Panc1 (cell line): Measurements from ENCODE around the genes UFL1, MMS22L and ASCC3.

- RRBS, 2 experiments: no CpG with 5 or more reads among the region's 22 CpGs
Observed at GRCh38 chr6:90610143-90610658, 23.3 kb upstream of the MAP3K7 start.

- RRBS, 2 experiments: no CpG with 5 or more reads among the region's 1 CpG
Observed at GRCh38 chr6:92589989-92590395, 829.4 kb downstream of the EPHA7 start.

DNA sequence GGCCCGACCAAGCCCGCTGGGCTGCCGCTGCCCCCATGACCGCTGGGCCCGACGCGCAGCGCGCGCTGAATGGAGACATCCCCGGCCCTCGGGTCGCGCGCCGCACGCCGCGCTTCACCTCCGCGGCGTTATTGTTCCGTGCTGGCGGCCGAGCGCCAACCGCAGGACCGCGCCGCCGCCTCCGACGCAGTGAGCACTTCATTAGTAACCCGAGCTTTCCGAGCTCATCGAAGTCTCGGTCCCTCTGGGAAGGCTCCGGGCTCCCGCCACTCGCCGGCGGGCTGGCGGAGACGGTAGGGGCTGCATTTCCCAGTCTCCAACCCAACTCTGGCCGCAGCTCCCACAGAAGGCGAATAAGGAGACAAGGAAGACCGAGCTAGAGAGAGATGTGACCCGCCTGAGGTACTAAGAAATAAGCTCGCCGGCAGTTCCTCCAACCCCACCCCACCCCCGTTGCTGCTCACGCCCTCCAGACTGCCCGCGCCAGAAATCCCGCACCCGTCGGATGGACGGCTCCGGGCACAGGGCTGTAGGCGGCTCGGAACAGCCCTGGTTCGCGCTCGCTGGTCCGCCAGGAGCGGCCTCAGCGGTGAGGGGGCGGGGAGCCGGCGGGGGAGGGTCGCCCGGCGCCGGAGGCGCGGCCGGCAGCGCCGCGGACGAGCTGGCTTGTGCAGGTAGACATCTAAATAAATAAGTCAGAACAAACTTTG is 686 bp downstream of the EPHA7 start:
- RRBS, 2 experiments: 2 to 5% methylated on average over 13 of the region's 81 CpGs

DNA sequence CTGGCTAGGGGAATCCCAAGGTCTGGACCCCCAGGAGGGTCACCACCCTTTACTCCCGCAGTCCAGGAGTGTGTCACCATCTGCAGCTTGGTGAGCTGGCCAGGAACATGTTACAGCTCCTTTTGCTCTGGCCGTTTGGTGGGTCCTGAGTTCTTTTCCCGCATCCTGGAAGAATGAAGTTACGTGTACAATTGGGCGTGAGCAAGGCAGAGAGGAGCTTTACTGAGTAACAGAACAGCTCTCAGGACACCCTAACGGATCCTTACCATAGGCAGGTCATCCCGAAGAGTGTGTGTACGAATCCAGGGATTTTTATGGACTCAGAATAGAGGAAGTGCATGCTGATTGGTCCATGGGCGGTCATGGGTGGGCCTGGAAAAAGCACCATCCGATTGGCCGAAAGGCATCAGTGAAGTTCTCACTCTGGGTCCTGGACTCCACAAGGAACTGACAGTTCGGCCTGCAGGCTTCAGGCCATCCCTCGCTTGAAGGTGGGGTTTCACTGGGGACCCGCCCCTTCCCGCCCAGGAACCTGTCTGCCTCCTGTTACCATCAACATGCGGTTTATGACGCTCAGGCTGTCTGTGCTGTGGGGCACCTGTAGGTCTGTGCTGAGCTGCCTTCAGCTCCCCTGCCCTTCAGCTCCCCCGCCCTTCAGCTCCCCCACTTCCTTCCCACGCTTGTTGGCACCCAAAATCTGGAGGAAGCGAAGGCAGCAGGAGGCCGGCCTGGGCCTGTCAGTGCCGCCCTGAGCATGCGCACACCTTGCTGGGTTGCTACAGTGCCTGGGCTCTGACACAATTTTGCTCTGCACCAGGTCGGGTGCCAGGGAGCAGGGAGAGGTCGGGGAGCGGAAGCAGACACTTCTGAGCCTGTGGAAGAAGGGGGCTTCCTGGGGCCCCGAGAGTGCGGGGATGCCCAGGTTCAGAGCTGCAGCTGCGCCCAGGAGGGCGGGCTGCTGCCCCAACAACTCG is 58.0 kb upstream of the MANEA start:
- RRBS, 2 experiments: no CpG with 5 or more reads among the region's 31 CpGs

DNA sequence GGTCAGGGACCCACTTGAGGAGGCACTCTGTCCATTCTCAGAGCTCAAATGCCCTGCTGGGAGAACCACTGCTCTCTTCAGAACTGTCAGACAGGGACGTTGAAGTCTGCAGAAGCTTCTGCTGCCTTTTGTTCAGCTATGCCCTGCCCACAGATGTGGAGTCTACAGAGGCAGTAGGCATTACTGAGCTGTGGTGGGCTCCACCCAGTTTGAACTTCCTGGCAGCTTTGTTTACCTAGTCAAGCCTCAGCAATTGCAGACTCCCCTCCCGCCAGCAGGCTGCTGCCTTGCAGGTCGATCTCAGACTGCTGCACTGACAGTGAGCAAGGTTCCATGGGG is 21.9 kb upstream of the UFL1 start:
- RRBS, 2 experiments: no CpG with 5 or more reads among the region's 3 CpGs

DNA sequence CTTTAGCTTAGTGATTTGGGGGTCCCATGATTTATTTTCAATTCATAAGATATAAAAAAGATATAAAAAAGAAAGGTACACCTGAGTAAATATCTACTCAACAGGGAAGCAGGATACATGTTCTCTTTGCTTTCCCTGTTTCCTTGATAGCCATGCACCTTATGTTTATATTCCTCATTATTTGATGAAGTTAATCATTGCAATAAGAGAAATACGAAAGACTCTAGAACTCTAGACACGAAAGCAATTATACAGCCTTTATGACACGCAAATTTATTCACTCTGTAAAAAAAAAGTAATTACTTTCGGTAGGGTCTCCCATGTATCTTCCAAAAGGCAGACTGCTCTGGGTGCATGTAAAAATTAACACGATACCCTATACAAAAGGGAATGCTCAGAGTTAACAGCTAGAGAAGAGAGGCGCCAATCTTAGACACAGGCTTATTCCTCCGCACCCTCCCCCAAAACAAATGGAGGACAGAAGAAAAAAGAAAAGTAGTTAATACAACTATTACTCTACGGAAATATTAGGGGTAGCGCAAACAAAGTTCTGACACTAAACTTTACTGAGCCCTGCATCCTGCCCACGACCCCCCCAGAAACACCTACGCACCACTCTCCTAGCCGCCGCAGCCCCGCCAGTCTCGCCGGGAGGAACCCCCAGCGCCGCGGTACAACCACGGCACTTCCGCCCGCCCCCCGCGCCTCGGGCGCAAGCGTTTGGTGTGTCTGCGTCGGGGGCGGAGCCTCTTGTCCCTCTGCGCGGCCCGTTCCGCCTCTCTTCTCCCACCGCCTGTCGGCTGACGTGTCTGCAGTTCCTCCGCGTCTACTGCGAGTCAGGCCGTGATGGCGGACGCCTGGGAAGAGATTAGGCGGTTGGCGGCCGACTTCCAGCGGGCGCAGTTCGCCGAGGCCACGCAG is at the start of gene UFL1:
Gene UFL1 (plus strand): TSS at position 779 of the 921 bp plus-strand sequence.
- RRBS, 2 experiments: no CpG with 5 or more reads among the region's 51 CpGs

DNA sequence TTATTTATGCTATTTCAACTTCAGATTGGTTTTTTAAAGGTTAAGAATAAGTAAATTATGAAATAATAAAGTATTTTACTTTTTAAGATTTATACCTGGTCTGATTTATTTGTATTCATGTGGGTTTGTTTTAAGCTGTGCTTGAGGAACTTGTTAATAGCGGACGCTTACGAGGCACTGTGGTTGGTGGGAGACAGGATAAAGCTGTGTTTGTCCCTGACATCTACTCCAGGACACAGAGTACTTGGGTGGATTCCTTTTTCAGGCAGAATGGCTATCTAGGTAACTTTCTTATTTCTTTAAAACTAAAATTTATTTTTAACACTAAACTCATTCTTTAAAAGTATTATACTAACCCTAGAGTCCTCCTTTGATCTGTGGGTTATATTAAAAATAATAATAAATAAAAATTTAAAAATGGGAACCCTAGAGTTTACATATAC is 14.5 kb downstream of the UFL1 start:
- RRBS, 2 experiments: no CpG with 5 or more reads among the region's 3 CpGs

DNA sequence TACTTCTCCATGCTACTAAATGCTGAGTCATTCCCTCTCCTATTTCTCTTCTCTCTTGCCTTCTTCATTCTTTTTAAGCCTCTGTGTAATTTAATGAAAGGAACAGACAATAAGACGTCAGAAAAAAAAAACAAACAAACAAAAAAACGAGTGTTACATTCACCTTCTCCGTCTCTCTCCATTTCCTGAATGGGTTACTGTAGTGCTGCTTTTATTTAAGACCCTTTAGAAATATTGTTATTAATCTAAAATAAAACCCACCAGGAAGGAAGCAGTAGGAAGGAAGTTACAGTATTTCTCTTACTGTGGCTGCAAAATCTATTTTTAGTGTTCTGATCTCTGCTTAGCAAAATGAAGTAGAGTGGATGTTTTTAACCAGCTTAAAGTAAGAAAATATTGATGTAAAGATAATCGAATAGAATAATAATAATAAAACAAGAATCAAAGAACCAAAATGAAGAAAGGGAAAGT is 918 bp upstream of the NDUFAF4 start:
- RRBS, 2 experiments: no CpG with 5 or more reads among the region's 4 CpGs

DNA sequence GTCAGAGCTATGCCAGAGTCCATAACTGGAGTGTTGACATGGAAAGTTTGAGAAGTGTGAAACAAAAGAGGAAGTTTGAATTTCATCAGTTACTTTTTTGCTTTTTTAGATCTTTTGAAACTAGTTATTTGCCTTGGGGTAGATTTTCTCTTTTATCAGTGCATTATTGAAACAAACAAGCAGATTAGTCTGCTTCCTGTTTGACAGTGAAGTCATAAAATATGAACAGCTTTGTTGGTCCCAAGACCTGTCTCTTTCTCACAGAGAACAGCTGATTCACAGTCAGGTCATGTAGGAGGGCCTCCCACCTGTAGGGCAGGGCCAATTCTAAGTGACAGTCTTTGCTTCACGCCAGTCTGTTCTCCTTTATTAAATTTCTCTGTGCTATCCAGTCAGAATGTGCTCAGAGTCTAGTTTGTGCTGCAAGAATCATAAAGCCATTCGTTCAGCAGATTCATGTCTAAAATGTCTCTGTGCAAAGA is 125.2 kb downstream of the KLHL32 start:
- RRBS, 2 experiments: no CpG with 5 or more reads among the region's 2 CpGs

DNA sequence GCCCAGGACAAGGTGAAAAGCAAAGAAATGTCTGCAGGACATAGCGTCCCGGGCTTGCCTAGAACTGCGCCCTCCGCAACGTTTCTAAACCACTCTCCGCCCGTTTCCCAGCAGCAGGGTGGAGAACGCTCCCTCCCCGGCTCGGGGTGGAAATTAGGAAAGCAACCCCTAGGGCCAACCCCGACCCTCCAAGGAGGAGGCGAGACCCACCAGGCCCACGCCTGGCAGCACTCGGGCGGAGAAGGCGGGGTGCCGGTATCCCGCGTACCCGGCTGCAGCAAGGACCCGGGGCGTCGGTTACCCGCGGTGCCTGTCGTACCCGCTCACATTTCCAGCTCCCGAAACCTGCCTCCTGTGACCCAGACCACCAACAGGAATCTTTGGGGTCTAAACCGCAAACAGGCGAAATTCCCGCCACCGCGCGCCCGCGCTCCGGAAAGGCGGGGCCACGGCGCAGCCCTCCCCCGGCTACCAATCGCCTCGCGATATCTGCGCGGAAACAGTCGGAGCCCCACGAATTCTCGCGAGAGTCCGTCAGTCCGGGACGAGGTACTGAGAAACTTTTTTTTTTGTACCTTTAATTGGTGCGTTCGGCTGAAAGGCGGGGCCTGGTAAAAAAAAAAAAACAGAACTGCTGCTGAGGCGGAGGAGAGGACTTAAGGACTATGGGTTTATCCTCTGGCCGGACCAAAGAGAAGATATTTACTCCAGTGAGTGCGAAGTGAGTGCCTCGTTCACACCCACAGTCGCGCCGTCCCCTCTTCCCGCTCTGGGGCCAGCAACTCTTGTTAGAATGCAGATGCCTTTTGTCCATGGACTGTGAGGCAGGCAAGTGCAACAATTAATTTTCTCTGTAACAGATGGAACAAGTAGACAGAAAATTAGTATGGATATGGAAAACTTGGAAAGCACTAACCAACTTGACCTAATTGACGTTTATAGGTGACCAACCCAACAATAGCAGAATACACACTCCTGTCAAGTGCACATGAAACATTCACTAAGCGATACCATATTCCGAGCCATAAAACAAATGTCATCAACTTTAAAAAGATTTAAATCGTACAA is at the start of gene MMS22L:
Gene MMS22L (minus strand): TSS at position 440 of the 1,068 bp plus-strand sequence.
- RRBS, 2 experiments: under 1 to 5% methylated on average over 18 to 19 of the region's 68 CpGs

- RRBS, 2 experiments: no CpG with 5 or more reads among the region's 8 CpGs
Observed at GRCh38 chr6:99348695-99349054, 799 bp downstream of the FAXC start.

GRCh38 chr6:99553458-99554516 is 14.7 kb downstream of the CCNC start:
- RRBS, 2 experiments: no CpG with 5 or more reads among the region's 4 CpGs

DNA sequence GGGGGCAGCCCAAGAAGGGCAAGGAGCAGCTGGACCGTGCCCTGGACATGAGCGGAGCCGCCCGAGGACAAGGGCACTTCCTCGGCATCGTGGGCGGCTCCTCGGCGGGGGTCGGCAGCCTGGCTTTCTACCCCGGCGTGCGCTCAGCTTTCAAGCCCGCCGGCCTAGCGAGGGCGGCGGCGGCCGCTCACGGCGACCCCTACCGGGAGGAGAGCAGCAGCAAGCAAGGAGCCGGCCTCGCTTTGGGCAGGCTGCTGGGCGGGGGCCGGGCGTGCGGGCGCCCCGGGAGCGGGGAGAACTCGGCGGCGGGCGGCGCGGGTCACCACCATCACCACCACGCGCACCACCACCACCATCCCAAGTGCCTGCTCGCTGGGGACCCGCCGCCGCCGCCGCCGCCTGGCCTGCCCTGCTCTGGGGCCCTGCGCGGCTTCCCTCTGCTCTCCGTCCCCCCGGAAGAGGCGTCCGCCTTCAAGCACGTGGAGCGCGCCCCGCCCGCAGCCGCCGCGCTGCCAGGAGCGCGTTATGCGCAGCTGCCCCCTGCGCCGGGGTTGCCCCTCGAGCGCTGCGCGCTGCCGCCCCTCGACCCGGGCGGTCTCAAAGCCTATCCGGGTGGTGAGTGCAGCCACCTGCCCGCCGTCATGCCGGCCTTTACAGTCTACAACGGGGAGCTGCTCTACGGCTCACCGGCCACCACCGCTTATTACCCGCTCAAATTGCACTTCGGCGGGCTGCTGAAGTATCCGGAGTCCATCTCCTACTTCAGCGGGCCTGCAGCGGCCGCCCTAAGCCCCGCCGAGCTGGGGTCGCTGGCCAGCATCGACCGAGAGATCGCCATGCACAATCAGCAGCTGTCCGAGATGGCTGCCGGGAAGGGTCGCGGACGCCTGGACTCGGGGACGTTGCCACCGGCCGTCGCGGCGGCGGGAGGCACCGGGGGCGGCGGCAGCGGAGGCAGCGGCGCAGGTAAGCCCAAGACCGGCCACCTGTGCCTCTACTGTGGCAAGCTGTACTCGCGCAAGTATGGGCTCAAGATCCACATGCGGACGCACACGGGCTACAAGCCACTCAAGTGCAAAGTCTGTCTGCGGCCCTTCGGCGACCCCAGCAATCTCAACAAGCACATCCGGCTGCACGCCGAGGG is 7.1 kb downstream of the PRDM13 start:
- RRBS, 2 experiments: 66 to 69% methylated on average over 56 to 59 of the region's 126 CpGs

GRCh38 chr6:99618380-99618957 is 11.8 kb downstream of the PRDM13 start:
- RRBS, 2 experiments: 87 to 89% methylated on average over 7 of the region's 40 CpGs

GRCh38 chr6:100393300-100393924 is 71.3 kb downstream of the SIM1 start:
- RRBS, 2 experiments: no CpG with 5 or more reads among the region's 25 CpGs

GRCh38 chr6:100454930-100455774 is 9.6 kb downstream of the SIM1 start:
- RRBS, 2 experiments: 86 to 90% methylated on average over 12 to 16 of the region's 42 CpGs

DNA sequence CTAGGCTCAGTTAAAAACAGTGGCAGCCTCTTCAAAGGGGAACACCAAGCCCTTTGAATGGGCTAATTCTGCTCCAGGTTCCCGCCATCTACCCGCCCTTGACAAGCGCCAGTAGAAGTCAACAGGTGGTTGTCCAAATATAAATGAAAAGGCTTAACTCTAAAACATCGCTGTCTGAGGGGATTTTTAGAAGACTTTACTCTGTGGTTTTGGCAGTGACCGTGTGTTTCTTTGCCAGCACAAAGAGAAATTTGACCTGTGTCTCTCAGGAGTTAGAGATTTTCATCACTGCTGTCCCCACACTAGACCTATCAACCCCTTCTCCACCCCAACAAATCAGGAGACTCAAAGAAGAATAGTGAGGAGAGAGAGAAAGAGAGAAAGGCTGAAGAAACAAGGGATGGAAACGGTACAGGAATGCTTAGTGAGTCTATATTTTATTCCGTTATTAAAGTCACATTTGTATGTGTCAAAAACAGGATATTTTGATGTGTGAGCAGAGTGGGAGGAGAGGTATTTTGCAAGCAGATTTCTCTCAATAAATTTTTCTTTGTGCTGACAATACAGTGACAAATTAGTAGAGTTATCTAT is 19.9 kb upstream of the SIM1 start:
- RRBS, 2 experiments: no CpG with 5 or more reads among the region's 7 CpGs

GRCh38 chr6:100492067-100492763 is 27.5 kb upstream of the SIM1 start:
- RRBS, 2 experiments: no CpG with 5 or more reads among the region's 10 CpGs

DNA sequence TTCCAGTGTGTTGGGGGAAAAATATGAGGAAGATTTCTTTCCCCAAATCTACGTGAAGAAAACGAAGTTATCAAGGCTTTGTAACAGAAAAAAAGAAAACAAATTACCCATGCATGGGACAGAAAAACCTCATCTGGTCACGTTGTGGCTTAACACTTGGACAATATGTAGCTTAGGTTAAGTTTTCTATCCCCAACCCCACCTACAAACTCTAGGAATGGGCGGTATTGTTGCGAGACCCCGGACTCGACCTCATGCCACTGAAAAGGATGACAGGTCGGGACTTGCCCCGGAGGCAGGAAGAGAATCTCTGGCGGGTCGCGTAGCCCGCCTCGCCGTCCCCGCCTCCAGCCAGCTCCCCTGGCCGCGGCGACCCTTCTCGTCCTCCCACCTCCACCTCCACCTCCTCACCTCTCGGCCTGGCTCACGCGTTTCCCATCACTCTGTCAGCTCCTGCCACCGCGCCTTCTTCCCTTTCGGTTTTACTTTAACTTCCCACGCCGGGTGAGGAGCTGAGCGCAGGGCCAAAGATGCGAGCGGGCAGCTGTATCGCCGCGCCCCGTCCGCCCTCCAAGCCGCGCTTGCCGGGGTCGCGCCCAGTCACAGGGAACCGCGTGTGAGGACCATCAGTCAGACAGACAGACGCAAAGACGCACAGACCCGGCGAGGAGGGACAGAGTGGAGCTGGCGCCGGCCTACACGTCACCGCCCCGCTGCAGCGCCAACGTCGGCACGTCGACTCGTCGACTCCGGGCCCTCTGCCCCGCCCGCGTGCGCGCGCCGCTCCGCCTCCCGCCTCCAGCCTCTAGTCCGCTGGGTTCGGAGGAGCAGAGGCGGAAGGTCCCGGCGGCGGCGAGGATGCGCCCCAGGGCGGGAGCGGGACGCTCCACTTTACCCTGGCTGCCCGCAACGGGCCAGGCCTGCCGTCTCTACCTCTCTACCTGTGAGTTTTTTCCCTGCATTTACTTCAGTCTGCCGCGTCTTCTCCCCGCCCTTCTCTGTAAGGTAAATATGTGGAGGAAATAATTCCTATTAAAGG is at the start of gene ASCC3:
Gene ASCC3 (minus strand): TSS at position 680 of the 1,039 bp plus-strand sequence.
- RRBS, 2 experiments: under 1 to 4% methylated on average over 40 to 42 of the region's 86 CpGs

GRCh38 chr6:101401796-101402445 is 8.4 kb downstream of the GRIK2 start:
- RRBS, 2 experiments: no CpG with 5 or more reads among the region's 42 CpGs